LUHMES (cell line): ENCODE measurements around the gene FAM241B.

GRCh38 chr10:69364683-69364972, 46.0 kb downstream of the HK1 start:
- PRO-cap: no peak

GRCh38 chr10:69384107-69384744, 32.5 kb downstream of the TACR2 start:
- PRO-cap: no peak

DNA sequence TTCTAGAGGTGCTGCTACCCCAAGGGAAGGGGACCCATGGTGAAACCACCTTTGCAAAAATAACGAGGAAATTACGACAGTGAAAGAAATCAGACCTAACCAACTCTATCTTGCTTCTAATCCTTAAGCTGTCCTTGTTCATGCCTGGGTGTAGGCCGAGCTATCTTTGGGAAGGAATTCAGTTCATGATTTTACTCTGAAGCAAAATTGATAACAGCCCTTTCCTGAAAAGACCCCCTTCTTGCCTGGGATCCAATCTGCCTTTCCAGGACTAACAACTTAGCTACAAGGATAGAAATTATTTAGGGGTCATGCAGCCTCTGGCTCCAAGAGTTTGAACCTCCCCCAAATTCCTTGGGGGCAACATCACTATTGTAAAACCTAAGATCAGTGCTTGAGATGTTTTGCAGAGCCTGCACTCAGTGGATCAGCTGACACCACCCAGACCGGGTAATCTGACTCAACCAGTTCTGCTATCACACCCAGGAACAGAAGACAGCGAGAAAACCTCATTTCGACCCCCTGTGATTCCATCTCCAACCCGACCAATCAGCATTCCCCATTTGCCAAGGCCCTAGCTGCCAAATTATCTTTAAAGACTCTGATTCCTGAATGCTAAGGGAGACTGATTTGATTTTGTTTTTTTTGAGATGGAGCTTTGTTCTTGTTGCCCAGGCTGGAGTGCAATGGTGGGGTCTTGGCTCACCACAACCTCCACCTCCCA, 5.4 kb downstream of the TACR2 start:
- PRO-cap: no peak

DNA sequence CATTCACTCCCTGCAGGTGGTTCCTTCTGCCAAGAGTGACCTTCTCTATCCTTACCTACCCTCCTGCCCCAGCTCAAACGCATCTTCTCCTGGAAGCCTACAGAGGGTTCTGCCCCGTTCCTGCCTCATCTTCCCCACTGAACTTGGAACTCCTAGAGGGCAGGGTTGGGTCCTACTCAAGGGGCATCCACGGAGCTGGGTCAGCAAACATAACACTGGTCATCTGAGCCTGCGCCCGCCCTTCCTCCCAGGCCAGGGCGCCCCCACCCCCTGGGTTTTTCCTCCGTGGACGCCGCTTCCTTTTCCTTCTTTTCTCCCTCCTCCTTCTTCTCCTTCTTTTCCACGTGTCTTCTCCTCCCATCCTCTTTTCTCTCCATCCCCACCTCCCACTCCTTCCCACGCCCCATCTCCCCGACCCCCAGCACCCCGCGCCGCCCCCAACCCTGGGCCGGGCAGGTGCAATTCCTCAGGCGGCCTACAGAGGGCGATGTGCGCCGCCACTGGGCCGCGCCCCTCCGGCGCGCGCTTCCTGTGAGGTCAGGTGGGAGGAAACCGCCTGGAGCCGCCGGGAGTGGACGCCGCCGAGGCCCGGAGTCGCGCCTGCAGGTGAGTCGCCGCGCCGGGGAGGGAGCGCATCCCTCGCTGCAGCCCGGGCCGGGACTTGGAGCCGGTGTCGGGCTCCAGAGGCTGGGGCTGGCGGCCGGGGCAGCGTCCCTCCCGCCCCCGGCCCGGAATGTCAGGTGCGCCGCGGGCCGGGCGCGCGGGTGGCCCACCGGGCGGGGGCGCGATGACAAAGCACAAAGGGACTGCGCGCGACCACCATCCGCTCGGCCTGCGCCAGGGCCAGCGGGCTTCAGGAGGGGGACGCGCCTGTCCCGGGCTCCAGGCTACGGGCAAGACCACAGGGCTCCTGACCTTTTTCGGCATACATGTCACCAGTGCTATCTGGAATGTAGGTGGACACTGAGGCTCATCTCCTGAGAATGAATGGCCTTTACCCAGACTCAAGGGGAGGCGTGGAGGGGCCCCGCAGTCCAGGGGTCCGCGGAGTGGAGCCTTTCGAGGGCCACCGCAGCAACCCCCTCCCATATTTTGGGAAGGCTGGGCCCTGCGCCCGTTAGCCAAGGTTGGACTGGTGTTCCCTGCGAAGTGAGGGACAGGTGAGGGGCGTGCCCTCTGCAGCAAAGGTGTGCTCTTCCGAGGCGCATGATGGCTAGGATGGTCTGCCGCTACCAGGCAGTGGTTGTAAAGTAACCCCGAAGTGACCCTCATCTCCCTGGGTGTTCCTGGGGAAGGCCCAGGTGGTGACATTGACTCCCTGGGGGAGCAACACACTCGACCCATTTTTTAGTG, at the start of gene FAM241B:
Gene FAM241B, plus strand, starts transcription at position 540 of the 1,353 bp plus-strand sequence.
- PRO-cap: unidirectional peak, plus-strand start at position 554 of the sequence

DNA sequence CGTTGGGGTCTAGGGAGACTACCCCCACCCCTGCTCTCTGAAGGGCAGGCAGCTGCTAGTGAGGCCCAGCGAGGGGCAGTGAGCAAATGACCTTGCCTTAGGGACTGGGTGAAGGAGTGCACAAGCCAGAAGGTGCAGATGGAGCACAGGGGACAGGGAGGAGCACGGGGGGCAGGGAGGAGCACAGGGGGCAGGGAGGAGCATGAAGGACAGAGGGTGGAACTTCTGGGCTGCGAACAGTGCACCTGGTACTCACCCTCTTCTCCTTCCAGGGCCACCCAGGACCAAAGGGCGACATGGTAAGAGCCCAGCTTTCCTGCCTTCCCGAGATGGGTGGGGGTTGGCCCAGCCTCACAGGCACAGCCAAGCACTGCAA, 87.4 kb downstream of the COL13A1 start:
- PRO-cap: no peak

DNA sequence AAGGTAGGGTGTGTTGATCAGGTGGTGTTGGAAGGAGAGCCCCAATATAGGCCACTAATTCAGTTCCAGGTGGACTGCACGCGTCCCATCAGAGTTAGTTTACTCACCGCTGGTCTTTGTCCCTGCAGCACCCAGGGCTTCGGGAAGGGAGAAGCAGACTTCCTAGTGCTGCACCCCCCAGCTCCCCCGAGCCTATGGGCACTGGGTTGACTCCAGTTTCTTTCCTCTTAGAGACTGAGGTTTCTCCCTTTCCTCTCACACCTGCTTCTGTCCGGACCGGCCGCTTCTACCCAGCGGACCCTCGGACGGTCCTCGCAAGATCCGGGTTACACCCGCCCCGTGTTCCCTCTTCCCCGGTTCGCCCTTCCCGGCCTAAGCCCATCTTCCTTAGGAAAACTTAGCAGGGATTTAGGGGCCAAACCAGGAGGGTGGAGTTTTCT, 540 bp downstream of the AIFM2 start:
- PRO-cap: no peak

DNA sequence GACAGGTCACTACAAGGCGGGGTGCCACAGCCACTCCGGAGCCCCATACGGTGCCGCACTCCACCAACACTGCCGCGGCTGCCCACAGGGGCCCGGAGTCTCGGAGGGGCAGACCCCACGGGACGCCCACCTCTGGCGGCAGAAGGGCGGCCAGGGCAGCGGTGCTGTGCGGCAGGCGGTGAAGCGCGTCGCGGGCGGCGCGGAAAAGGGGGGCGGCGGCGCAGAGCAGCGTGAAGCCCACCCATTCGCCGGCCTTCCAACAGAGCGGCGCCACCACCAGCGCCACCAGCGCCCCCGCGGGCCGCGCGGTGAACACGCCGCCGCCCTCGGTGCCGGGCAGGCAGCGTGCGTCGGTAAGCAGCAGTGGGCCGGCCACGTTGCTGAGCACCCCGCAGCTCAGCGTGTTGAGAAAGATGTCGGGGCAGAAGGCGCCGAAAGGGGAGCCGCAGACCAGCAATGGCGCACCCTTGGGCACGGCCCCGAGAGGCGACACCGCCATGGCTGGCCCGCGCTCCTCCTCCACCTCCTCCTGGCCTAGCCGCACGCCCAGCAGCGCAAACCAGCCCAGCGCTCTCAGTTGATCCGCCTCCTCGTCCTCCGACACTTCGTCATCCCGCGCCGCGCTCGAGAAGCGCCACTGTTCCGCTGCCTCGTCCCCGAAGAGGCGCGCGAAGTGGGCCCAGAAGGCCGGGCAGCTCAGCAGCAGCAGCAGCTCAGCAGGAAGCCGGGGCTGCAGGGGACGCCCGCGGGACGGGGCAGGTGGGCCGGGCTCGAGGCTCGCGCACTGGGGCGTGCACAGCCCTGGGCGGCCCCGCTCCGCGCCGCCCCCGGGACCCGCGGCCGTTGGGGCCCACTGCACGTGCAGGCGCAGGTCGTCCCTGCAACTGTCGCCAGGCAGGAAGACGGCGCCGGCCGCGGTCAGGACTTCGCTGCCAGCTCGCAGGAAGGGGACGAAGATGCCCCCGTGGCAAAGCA, 737 bp downstream of the TYSND1 start:
- PRO-cap: bidirectional peak, plus-strand start at position 311 of the sequence, minus-strand start at position 209 of the sequence; bidirectional peak, plus-strand start at position 833 of the sequence, minus-strand start at position 676 of the sequence

GRCh38 chr10:70209022-70209497, 24.2 kb downstream of the PPA1 start:
- PRO-cap: no peak

GRCh38 chr10:70254061-70254660, 20.9 kb upstream of the PPA1 start:
- PRO-cap: no peak

DNA sequence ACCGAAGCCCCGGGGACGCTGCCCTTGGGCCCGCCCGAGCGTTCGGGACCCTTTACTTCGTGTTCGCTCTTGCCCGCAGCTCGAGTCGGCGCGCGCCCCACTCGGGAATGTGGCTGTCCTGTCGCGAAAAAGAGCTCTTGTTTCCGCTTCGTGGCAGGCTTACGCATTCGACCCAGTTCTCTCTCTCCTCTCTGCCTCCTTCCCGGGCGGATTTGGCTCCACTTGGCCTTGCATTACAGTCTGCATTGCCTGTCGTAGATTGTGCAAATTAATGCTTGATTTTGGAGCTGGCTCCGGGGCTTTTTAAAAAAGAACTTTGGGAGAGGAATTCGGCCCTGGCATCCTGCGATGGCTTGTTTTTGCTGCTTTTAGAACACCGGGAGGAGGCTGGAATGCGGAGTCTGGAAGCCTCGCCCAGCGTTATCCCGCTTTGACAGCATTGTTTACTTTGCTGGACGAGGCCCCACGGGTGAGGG, 741 bp downstream of the EIF4EBP2 start:
- PRO-cap: no peak

DNA sequence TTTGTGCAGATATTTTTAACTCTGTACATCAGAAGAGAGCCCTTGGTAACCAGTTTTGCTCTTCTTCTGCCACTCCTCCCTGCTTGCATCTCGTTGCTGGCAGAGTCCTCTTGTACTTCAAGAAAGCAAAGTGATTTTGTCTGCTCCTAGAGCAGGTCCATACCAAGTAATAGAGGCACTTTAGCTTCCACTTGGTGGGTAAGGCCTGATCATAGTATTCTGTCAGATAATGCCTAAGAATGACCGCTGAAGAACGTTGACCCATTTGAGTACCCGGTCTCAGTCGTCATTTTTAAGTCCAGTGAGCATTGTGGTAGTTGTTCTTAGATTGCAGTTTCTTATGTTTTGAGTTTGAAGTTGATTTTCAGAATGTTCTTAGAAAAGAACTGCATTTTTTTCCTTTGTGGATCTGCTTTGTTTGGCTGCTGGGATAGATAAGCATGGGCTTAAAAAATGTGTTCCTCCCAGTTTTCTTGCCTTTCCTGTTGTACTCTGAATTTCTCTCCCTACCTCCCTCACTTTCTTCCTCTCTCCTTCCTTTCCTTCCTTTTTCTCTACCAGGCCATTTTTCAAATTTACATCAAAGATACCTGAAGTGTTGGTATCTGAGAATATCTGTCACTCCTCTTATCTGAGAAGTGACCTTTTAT, 18.6 kb downstream of the EIF4EBP2 start:
- PRO-cap: no peak

GRCh38 chr10:70431917-70432657, 9.4 kb downstream of the NODAL start:
- PRO-cap: no peak

DNA sequence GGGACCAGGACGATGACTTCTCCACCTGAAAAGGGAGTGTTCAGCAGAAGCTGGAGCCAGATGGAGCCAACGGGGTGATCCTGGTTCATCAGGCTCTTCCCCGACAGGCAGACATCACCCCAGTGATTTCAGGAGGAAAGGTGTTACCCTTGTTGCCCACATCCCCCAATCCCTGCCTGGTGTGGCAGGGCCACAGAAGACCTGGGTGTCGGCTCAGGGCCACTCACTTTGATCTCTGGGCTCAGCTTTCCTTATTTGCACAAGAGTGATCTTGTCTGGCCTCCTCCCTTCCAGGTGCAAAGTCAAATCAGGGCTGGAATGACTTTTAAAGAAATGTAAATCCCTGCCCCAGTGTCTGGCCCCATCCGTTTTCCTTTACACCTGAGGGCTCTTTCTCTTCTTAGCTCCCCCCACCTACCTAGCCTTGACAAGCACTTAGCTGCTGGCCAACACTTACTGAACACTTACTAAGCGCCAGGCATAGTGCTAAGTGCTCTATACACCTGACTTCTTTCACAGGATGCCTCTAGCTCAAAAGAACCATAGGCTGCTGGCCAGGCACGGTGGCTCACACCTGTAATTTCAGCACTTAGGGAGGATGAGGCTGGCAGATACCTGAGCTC, 880 bp upstream of the NODAL start:
- PRO-cap: no peak

DNA sequence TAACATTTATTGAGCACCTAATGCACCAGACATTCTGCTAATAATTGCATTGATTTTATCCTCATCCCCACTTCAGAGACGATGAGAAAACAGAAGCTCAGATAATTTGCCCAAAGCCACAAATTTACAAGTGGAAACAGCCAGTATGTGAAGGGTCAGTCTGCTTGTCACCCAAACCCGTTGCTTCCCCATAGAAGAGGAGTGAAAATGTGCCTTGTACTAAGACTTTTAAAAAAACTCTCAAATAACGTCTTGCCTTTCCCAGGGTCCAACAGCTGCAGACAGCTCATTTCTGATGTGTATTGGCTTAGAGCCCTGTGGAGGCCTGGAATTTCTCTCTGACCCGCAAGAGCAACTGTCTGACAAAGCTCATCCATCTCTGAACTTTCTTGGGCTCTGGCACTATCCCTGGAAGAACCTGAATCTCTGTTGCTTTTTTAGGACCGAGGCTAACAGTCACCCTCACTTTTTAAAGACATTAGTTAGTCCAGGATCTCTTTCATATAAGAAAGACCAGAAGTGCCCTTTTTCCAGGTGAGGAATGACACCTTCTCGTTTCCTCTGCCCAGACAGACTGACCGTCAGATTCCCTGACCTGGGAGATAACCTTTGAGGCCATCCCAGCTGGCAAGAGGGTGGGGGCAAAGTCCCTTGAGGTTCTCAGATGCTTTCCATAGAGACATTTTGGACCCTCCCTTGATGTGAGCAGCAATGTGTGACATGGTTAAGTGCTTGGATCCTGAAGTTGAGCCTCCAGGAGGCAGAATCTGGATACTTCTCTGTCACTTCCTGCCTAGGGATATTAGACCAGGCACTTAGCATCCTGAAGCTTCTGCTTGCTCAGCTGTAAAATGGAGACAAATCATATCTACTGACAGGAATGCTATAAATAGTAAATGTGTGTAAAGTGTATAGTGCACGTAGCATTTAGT, 4.4 kb upstream of the NODAL start:
- PRO-cap: no peak

DNA sequence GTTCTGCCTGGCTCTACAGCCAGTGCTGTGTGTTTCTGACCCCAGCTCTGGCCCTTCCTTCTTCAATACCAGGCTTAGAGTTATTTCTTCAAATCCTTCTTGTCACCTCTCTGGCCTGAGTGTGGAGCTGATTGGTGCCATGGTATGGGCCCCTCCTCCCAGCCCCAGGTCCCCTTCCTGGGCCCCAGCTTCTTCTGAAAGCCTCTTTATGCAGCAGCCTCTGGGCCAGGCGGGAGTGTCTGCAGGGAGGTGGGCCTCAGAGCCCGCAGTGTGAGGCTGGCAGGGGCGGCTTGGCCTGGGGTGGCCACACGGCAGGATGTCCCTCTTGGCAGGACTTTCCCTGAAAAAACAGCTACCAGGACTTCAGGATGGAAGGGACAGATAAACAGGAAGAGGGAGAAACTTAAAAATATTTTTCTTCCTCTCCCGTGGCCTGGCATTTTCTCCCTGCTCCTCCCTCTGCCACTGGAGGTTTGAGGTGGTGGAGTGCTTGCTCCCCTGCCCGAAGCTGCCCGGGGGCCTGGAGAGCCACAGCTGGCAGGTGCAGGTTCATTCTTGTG, 20.7 kb downstream of the PALD1 start:
- PRO-cap: no peak

DNA sequence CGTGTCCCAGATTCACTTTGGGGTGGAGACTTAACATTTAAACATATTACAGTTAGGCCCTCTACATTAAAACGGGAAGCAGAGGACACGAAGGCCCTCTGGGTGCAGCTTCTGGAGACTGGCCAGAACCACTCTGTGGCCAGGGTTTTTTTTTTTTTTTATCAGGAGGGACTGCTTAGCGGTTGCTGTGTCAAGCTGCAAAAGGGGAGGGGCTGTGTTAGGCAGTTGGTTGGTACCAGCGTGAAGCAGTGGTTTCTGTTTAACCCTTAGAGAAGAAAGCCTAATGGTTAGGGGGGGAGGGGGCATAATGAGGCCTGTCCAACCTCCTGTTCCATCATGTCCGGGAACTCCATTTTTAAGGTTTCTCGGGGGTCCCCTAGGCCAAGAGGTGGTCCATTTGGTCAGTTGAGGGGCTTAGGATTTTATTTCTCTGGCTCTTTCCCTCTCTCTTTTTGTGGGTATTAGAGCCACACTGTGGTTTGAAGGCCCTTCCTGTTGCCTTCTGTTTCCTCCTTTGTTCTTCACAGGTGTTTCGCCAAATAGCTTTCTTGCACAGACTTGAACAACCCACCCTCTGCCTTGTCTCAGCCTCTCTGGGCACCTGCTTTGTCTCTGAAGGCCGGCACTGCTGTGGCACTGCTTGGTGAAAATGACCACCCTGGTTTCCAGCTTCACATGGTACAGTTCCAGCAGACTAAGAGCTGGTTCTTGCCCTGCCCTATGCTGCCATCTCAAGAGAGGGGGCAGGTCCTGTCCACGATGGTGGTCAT, 26.4 kb downstream of the PRF1 start:
- PRO-cap: no peak

DNA sequence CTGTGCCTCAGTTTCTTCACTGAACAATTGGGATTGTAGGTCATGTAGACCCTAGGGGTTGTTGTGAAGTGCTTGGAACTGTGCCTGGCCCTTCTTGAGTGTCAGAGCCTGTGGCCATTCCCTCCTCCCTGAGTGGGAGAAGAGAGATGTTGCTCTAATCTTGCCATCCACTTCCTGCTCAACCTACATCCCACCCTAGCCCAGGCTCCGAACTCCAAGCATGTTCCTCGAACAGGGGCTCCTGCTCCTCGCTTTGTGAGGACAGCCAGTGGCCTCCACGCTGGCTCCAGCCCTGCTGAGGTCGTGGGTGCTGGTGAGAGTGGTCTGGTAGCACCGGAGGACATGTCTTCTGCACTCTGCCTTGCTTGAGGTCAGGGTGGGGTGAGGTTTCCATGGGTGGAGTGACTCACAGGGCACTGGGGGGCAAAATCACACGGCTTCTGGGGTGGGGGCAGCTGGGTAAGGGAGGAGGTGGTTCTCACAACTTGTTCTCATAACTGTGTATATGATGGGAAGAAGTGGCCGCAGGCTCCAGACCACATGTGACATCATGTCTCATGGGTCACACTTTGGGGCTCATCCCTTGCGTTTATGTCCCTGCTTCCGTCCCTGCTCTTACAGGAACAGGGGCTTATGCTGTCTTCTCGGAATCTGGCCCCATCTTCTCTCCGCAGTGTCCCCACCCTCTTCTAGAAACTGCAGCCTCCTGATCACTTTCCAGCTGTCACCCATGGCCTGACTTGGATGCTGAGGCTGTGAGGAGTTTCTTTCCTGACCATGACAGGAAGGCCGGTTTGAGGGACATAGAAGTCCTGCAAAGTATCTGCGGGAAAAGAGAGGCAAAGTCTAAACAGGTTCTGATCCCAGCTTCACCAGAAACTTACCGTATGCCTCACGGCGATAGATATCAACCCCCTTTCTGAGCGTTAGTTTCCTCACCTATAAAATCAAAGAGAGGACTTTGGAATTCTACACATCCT, 931 bp upstream of the PRF1 start:
- PRO-cap: no peak

- PRO-cap: no peak
Observed at GRCh38 chr10:70656447-70657014, 15.8 kb upstream of the ADAMTS14 start.

- PRO-cap: bidirectional peak, plus-strand start at chr10:70730070, minus-strand start at chr10:70729855
Observed at GRCh38 chr10:70729826-70730267, 55.3 kb downstream of the TBATA start.

GRCh38 chr10:70774878-70775482, 10.2 kb downstream of the TBATA start:
- PRO-cap: no peak